ENCODE measurements around a stretch of chr1.

- PRO-cap: no peak
Observed at GRCh38 chr1:233328810-233329162, 1.3 kb downstream of the MAP3K21 start.

GRCh38 chr1:233354654-233355421, 27.3 kb downstream of the MAP3K21 start:
- PRO-cap: no peak

DNA sequence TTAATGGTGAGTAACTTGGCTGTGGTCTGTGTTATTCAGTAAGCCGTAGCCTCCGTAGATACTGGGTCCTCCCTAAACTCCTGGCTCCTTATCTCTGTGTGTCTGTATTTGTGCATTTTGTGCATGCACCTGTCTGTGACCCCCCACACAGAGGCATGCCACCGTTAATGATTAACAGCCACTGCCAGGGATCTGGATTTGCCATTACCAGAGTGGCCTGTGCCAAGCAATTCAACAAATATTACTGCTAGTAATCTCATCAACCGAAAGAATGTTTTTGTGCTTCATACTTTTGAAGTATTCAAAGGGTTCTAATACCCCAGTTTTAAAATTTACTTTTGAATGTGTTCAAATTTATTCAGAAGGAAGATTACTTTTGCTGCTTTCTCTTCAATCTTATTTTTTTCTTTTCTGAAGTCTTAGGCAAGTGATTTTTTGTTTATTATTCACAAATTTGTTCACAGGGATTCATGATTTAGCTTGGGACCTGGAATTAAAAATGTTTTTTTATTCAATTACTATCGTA, 32.1 kb downstream of the MAP3K21 start:
- PRO-cap: no peak

DNA sequence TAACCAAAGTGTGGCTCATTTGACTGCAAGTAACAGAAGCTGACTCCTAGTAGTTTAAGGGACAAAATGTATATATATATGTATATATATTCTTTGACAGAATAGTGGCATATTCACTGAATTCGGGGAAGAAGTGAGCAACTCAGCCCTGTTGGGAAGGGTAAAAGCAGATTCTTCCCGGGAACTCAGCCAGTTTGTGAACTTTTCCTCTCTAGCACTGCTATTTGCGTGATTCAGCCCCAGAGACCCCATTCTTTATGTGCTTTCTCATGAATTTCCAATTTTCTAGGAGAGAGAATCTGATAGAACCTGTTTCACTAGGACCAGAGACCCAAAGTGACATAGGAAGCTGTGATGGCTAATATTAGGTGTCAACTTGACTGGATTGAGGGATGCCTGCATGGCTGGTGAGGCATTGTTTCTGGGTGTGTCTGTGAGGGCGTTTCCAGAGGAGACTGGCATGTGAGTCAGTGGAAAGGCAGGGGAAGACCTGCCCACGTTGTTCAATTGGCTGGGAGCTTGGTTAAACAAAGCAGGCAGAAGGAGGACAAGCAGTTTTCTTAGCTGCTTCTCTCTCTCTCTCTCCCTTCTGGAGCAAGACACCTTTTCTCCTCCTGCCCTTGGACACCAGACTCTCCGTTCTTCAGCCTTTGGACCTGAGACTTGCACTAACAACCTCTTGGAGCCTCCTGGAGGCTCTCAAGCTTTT, 93.5 kb upstream of the KCNK1 start:
- PRO-cap: no peak

GRCh38 chr1:233724231-233724668, 110.3 kb downstream of the KCNK1 start:
- PRO-cap: no peak

- PRO-cap: no peak
Observed at GRCh38 chr1:234499692-234500175, 20.8 kb upstream of the TARBP1 start.

- PRO-cap: no peak
Observed at GRCh38 chr1:234601716-234602354, 8.1 kb downstream of the IRF2BP2 start.

DNA sequence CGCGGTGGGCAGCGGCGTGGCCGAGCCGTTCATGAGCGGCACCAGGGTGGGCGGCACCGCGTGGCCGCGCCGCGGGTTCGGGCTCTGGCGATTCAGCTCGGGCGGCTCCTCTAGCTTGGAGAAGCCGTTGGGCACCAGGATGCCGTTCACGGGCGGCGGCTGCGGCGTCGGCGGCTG, 1.2 kb downstream of the IRF2BP2 start:
- PRO-cap: no peak

- PRO-cap: no peak
Observed at GRCh38 chr1:234613187-234614103, 3.5 kb upstream of the IRF2BP2 start.

- PRO-cap: no peak
Observed at GRCh38 chr1:234617033-234617800, 7.2 kb upstream of the IRF2BP2 start.

DNA sequence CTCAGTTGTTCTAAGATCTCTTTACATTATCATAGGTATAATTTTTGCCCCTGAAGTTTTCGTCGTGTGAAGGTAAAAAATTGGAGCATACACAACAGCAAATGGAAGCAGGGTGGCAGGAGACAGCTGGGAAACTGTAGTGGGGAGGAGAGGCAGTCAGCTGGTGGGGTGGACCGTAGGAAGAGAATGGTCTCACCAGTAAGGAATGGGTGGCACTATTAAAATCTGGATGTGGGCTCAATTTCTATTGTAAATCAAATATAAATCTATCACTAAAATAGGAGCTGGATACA, 10.3 kb upstream of the IRF2BP2 start:
- PRO-cap: no peak

- PRO-cap: no peak
Observed at GRCh38 chr1:234631645-234632337, 21.8 kb upstream of the IRF2BP2 start.

- PRO-cap: no peak
Observed at GRCh38 chr1:234715170-234716160, 105.5 kb upstream of the IRF2BP2 start.

GRCh38 chr1:234751065-234751896, 141.3 kb upstream of the IRF2BP2 start:
- PRO-cap: no peak

DNA sequence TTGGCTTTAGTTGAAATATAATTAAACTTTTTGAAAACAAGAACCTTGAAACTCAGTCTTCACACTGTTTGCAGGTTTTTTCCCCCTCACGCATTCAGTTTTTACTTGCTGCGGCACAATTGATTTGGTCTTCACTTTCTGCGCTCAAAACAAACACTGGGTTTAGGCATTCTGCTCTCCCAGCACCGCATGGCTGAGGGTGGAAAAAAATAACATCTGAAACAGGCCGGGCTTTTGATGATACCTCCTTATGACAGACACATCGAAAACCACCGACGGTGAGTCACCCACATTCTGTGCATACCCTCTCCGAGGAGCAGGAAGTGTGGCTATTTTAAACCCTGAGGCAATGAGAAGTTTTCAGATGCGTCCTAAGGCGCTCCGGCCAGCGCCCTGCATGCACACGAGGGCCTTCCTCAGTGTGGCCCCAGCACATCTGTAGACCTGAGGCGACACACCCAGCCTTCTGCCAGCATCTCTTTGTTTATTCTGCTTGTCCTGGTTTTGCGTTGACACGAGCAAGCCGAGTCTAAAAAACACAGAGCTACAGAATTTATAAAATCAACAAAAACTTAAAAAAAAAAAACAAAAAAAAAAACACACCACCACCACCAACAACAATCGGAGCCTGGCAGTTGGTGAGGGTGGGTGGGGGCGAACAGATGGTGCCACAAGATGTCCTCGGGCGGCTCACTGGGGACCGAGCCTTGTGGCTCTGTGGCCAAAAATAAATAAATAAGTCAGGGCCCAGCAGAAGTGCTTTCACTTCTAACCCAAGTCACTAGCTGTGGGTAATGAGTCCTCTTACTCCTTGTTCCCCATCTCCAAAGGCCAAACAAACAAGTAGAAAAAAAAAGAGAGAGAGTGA, 162.5 kb upstream of the IRF2BP2 start:
- PRO-cap: no peak

- PRO-cap: no peak
Observed at GRCh38 chr1:234836095-234836855, 226.3 kb upstream of the IRF2BP2 start.

GRCh38 chr1:234964041-234964767, 164.4 kb downstream of the TOMM20 start:
- PRO-cap: no peak

GRCh38 chr1:234987268-234987947, 141.2 kb downstream of the TOMM20 start:
- PRO-cap: no peak

GRCh38 chr1:235011450-235012413, 116.9 kb downstream of the TOMM20 start:
- PRO-cap: no peak

DNA sequence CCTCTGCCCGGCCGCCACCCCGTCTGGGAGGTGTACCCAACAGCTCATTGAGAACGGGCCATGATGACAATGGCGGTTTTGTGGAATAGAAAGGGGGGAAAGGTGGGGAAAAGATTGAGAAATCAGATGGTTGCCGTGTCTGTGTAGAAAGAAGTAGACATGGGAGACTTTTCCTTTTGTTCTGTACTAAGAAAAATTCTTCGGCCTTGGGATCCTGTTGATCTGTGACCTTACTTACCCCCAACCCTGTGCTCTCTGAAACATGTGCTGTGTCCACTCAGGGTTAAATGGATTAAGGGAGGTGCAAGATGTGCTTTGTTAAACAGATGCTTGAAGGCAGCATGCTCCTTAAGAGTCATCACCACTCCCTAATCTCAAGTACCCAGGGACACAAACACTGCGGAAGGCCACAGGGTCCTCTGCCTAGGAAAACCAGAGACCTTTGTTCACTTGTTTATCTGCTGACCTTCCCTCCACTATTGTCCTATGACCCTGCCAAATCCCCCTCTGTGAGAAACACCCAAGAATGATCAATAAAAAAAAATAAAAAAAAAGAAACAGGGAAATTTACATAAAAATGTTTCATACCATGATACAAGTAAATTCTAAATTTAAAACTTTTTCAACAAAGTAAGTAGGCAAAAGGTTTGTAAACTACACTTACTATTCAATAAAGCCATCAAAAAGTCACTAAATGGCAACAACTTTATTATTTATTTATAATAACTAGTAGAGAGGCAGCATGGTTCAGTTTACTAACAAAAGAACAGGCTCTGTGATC, 18.1 kb downstream of the ARID4B start:
- PRO-cap: no peak

Measured in peritoneum (tissue), 1 donor.